ENCODE measurements around the gene GPR55.

- PRO-cap: no peak
- RAMPAGE, long total RNA, 4 experiments: no peak in any of the 4 experiments
These were observed 55.4 kb upstream of the SLC16A14 start for GRCh38 chr2:230124071-230124602.

DNA sequence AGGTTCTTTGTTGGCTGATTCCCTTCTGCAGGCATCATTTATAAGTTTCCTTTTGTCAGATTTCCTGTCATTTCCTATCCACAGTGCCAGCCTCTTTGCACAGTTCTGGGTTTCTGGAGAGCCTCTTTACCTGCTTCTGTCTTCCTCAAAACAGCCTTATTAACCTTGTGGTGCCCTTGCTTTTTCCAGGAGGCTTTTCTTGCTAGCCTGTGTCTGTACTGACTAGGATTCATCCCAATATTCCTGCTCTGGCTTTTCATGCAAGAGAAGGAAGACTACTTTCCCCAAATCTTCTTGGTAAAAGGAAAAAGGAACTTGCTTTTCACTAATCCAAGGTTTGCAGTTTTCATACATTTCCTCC lies 58.8 kb upstream of the SLC16A14 start:
- PRO-cap: no peak
- RAMPAGE, long total RNA, 4 experiments: no peak in any of the 4 experiments

DNA sequence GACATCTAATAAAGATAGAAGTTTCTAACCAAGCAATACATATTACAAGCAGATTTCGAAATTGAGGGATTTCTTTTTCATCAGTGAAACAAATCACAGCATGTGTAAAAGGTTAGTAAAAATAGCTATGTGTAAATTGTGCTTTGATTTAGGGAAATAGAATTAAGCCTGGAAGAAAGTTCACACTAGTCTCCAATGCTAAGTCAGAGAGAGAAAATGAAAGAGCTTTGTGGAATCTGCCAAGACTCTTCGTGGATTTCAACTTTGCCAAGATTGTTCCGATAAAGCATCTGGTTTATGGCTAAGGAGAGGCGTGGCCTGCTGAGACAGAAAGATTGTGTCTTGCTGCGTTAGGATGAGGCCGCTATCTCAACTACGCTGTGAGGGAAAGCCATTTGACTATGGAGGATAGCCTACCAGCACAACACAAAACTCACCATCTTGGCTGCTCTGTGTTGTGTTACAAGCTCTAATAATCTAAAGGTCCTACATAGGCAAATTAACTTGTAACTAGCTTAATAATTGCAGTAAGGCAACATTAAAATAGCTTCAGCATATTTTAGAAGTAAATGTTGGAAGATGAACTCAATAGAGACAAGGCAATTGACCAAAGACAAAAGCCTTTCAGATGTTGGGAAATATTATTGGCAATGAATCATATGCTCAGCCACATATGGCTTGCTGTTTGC lies 60.3 kb upstream of the SLC16A14 start:
- PRO-cap: no peak
- RAMPAGE, long total RNA, 4 experiments: no peak in any of the 4 experiments

DNA sequence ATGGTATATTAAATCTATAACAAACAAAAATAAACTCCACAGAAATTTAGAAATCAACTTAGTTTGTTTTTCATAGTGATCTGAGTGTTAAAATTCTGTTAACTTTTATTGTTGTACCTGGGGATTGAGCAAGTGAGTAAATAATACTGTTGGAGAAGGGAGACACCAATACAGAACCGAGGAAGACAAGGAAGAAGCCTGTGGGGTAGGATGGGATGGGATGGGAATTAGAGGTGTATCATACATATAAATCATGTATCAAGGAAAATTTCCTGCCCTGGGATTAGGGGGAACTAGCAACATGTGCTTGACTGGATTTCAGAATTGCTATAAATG lies 53.2 kb downstream of the SP110 start:
- PRO-cap: no peak
- RAMPAGE, long total RNA, 4 experiments: no peak in any of the 4 experiments

GRCh38 chr2:230409339-230409548 lies 6.8 kb upstream of the SP100 start:
- PRO-cap: no peak
- RAMPAGE, long total RNA, 4 experiments: no peak in any of the 4 experiments

DNA sequence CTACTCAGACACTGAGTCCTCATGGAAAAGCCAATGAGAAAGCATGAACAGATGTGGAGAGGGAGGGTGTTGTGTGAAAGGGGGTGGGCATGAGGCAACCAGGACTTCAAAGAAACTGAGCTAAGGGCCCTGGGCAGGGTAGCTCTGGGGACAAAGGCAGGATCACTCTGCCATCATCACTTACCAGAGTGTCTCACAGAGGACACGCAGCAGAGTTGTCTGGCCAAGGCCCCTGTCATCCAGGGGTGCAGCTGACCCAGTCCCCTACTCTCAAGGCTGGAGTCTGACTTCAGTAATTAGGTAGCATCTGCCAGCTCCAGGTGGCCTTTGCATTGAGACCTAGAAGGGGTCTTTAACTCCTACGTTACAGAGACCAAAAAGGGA lies 32.6 kb downstream of the SP100 start:
- PRO-cap: no peak
- RAMPAGE, long total RNA, 4 experiments: no peak in any of the 4 experiments

DNA sequence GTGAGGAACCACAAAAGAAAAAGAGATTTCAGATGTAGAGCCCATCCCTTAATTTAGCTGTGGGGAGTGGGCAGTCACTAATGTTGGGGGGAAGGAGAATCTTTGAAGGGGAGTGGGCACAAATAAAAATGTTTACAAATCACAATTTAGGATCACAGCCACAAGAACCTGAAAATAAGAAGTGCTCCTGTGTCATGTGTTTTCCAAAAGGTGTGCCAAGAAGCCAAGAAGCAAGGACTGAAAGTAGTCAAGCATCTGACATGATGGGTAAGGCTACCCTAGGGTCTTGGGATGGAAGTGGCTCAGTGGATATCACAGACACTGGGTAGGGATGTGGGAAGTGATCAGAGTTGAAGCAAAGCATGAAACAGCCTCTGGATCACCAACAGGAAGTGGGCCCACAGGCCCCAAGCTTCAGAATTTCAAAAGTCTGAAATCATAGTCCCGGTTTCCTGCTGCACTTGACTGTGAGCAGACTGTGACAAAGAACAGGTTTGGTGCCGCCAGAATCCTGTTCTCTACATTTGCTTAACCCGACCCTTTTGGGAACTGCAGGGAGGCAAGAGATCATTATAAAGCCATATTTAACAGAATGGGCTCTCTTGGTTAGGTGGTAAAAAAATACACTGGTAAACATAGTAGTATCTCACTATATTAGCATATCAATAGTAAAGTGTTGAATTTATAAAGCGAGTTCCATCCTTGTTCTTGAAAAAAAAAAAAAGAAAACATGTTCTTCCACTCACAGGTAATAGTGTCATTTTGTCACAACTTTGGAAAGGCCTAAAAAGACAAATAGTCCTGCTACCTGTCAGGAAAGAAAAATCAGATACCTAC lies 57.4 kb downstream of the SP100 start:
- PRO-cap: no peak
- RAMPAGE, long total RNA, 4 experiments: no peak in any of the 4 experiments

GRCh38 chr2:230513527-230513962 lies 97.5 kb downstream of the SP100 start:
- PRO-cap: no peak
- RAMPAGE, long total RNA, 4 experiments: no peak in any of the 4 experiments

DNA sequence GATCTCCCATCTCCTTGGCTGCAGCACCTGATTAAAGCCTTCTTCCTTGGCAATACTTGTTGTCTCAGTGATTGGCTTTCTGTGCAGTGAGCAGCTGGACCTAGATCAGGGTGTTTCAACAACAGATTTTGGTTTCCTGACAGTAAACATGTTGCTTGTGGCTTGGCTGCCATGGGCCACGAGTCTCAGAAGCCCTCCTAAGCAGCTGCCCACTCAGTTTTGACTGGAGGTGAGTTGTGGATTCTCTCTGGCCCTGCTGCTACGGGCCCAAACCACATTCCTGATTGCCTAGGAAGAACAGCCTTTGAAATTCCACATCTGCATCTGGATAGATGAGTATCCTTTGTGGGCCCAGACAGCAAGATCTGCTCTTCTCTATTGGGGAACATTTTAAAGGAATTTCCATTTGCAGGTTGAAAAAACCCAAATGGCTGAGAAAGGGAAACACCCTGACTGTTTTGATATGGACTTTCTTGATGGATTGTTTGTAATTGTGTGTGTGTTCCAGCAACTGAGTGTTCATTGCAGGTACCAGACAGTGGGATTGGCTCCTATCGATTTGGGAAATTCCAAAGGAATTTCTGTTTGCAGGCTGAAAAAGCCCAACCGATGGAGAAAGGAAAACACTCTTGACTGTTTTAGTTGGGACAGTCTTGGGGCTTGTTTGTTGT lies 105.7 kb downstream of the SP100 start:
- PRO-cap: no peak
- RAMPAGE, long total RNA, 4 experiments: no peak in any of the 4 experiments

- PRO-cap: no peak
- RAMPAGE, long total RNA, 4 experiments: no peak in any of the 4 experiments
These were observed 53.6 kb upstream of the CAB39 start for GRCh38 chr2:230658674-230659789.

DNA sequence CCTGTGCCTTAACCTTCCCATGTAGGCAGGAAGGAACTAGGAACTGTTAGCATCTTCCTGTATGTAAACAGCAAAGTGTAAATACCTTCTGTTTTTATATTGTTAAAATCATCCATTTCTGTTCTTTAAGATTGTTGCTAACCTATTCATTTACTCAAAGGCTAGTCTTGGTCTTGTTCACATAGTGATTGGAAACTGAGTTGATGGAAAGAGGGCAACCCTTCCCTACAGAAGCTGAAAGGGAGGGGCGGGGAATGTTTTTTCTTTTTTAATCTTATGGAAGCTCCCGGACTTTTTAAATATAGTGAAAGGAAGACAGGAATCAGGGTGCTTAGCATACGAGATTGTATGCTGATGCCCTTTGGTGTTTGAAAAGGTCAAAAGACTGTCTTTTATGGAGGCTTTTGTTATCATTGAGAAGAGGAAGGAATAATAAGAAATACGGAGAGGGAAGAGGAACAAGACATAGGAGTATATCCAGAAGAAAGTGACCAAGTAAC lies 14.0 kb downstream of the CAB39 start:
- PRO-cap: no peak
- RAMPAGE, long total RNA, 4 experiments: start-site peak on the plus strand in 1 of 4 experiments, centred at position 194 of the sequence, 7 reads per replicate

DNA sequence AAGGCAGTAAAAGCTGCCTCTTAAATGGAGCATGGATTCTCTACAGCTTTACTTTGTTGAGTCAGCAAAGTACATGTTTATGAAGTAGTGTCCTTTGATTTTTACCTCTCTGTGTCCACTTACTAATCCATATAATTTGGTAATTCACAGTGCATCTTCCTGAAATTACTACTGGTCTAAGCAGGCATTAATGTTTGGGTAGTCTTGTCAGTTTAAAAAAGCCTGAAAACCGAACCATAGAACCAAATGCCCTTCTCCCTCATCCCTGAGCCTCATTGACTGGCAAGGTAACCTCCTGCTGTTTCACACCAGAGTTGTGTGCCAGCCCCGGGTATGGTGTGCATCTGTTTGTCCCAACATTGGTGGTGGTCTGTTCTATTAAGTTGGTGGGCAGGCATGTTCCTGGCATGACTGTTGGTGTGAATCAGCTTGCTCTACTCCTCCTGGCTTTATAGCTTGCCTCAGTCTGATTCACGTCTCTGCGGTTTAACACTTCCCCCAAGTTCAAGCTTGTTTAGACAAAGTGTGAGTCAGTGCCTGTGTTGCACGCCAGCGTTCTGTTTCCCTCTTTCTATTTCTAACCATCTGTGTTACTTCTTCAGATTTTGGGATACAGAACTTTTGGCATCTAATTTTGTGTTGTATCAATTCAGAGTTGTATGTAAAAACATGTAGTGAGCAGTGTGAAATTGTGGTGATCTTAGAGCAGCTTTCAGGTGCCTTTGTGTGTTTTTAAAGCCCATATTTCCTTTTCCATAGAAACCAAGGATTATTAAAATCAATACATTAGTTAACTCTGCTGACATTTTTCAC lies 70.8 kb upstream of the ITM2C start:
- PRO-cap: unidirectional peak, minus-strand start at position 421 of the sequence
- RAMPAGE, long total RNA, 4 experiments: no peak in any of the 4 experiments

- PRO-cap: no peak
- RAMPAGE, long total RNA, 4 experiments: start-site peak on the plus strand in 1 of 4 experiments, at chr2:230818832-230819022 at its widest, 105 reads per replicate
These were observed 46.3 kb upstream of the ITM2C start for GRCh38 chr2:230818211-230819127.

GRCh38 chr2:230865164-230865814 lies 547 bp downstream of the ITM2C start:
- PRO-cap: no peak
- RAMPAGE, long total RNA, 4 experiments: no peak in any of the 4 experiments

DNA sequence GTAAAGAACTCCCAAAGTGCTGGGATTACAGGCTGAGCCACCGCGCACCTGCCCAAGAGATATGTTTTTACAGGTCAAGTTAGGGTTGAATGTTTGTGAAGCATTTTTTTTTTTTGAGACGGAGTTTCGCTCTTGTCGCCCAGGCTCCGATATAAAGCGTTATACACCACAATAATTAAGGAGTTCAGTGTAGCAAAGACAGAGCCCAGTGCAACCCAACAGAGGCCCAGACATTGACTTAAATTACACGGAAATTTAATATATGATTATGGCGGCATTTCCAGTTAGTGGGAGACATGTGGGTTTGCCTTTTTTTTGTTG lies 15.3 kb downstream of the ITM2C start:
- PRO-cap: no peak
- RAMPAGE, long total RNA, 4 experiments: no peak in any of the 4 experiments

DNA sequence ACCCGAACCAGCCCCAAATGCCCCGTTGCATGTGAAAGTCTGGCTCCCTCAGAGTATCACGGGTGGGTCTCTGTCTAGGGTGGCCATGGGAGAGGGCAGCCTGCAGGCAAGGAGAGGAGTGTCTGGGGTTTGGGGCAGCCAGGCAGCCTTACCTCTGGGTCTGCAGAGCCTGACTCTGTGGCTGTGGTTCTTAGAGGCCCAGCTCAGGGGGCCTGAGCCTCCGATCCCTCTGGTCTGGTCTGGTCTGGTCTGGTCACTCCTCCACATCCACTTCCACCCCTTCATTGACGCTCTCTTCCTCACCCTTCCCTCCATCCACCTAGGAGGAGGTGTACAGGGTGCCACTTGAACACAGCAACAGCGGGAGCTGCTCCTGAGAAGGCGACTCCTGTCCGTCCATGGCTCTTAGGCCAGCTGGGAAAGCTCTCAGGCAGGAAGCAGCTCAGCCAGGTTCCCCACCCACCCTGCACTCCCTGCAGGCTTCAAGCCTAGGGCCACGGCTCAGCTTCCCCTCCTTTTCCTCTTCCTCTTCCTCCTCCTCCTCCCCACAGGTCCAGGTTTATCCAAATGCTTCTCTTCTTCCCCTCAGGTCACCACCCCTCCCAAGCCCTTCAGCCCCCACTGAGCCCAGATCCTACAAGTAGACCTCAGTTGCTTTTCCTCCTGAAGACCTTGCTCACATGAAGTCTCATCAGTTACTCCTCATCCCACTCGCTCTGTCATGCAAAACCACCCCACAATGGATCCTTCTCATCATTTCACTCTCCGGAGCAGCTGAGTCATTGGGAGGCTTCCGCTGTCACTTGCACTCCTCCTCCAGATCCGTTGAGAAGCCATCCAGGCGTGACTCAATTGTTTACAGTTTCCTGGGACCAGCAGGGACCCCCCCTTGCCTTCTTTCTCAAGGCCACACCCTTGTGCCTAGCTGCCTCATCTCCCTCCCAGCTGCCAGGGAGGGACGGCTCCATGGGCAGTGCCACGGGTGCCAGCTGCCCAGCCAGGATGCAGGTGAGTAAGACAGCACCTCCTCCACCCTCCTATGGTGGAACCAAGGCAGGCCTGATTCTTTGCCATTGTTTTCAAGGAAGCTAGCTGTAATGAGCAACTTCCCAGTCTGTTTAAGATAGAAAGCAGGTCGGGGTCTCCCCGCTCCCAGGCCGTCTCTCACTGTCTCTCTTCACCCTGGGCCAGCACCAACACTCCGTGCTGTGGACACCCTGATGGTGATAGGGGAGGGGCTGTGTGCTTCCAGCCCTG lies 16.6 kb downstream of the GPR55 start:
- PRO-cap: no peak
- RAMPAGE, long total RNA, 4 experiments: no peak in any of the 4 experiments

DNA sequence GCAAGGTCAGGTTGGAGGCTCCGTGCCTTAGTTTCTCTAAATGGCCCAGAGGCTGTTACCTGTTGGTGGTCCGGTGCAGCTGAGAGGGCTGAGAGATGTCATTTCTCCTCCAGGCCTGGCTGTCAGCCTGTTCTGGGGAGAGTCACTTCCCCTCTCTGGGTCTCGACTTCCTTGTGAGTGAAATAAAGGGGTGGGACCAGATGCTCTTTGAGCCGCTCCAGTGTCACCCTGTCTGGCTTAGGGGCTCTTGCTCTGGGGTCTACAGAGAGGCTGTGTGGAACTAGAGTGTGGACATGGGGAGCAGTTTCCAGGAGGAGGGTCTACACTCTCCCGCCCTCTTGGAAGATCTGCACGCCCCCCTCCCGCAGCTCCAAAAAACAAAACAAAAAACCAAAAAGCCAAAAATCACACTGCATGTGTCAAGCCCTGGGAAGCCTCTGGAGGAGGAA lies at the start of gene GPR55:
GPR55 (minus strand) TSS at position 134 of the 449 bp plus-strand sequence.
- PRO-cap: no peak
- RAMPAGE, long total RNA, 4 experiments: no peak in any of the 4 experiments

GRCh38 chr2:230981904-230982125 lies 14.1 kb upstream of the SPATA3 start:
- PRO-cap: no peak
- RAMPAGE, long total RNA, 4 experiments: no peak in any of the 4 experiments

GRCh38 chr2:231034308-231034722 lies 3.0 kb upstream of the C2orf72 start:
- PRO-cap: no peak
- RAMPAGE, long total RNA, 4 experiments: no peak in any of the 4 experiments

DNA sequence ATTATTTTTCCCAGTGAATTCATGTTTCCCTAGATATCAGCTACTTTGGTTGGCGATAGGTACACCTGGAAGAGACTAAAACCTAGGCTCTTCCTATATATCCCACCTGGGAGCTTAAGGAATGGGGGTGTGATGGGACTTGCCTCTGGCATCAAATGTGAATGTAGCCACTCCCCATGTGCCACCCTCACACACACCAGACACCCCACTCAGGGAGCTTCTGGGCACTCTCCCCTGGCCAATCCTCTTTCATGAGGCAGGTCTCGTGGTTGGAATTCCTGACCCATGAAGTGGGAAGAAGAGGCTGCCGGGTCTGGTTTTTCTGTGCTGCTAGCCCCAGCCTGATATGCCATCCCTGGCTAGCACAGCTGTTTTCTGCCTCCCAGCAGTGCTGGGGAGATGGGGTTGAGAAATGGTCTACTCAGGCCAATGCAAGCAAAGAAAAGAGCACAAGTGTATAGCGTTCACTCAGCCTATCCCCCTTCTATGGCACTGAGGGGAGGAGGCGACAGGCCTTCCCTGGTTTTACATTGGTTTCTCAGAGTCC lies 1.2 kb upstream of the C2orf72 start:
- PRO-cap: no peak
- RAMPAGE, long total RNA, 4 experiments: no peak in any of the 4 experiments

All from suprapubic skin (tissue), 4 donors.